Ishikawa (cell line): ENCODE measurements around a stretch of chr9.

DNA sequence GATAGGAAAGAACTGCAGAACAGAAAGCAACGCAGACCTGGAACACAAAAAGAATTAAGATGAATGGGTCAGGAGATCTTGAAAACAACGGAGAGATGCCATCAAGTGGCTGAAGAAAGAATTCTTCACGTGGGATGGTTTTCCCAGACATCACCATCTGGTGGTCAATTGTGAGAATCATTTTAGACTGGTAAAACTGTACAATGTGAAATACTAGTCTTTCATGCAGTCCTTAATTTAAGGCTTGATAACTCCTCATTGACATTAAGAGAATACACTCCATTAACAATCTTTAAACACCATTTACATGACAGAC is 128.3 kb upstream of the TRPM3 start:
- RRBS = no CpG with 5 or more reads among the region's 3 CpGs

DNA sequence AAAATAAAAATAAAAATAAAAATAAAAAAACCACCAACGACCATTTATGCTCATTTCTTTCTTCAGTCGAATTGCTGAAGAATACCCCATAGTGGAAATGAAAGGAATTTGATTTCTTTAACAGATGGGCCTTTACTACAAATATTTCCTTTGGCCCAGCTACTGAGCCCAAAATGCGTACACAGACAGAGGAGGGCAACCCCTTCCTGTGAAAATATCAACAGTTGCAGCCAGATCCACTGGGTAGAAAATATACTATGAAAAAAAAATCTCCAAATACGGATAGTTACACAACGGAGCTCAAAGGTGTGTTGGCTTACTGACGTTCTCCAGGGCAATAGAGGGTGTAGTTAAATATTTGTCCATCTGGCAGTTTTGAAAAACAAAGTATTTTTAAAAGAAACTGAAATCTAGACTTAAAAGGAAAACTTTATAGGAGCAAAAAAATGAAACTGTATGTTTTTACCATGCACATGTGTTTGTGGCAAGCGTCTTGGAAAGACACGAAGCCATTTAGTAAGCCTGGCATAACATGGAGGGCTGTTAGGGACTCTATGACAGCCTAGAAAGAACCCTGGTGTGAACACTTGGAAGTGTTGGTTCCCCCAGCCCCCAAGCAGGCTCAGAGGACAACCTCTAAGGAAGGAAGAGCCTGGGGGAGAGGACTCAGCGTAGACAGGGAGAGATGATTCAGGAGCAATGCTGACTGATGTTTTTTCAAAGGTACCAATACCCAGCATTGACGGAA is 157.8 kb upstream of the TRPM3 start:
- RRBS = no CpG with 5 or more reads among the region's 10 CpGs

GRCh38 chr9:71642070-71642514 is 126.2 kb downstream of the CEMIP2 start:
- RRBS = no CpG with 5 or more reads among the region's 6 CpGs

DNA sequence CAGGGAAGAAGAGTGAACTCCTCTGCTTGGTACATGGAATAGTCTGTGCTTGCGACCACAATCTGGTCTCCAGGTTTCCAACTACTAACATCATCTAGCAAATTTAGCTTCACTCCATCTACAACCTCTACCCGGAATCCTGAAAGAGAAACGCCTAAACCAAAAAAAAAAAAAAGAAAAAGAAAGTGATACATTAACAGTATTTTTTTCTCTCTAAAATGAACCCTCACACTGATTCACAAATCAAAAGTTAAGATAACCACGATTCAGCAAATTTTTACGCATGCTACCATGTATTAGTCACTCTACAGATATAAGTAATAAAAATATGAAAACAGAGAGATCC is 33.5 kb downstream of the CEMIP2 start:
- RRBS = no CpG with 5 or more reads among the region's 5 CpGs

DNA sequence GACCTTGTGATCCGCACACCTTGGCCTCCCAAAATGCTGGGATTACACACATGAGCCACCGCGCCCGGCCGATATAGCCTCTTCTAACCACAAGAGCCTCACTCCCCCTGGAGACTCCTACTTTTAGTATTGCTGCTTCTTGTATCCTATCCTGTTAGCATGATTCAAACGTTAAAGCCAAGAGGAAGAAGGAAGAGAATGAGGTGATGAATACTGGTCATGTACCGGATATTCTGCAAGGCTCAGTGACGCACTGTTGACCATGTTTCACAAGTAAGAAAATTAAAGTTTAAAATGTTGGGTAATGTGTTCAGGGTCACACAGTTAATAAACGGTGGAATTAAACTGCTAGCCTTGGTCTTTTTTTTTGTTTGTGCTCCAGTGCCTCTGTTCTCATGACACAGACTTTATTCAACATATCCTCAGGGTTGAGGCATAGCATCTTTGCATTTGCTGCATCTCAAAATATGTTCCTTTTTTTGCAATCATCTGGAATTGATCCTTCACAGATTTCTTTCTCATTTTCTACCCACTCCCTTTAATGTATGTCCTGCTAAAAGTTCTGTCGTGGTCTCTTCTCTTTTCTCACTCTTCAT is 17.9 kb downstream of the C9orf57 start:
- RRBS = no CpG with 5 or more reads among the region's 10 CpGs

DNA sequence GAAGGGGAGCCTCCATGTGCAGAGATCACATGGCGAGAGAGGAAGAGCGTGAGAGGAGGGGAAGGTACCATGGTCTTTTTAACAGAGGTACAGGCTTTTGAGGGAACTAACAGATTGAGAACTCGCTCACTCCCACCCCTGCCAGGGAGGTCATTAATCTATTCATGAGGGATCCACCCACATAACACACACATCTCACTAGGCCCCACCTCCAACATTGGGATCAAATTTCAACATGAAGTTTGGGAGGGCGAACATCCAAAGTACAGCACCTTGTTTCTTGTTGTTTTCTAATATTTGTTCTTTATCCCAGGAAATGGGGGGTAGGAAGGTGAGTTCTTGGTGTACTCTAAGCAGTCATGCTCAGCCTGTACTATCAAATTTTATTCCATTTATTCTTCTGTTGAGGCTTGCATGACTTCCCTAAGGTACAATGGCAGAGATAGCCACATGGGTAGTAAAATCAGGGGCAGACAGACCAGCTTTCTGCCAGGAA is 18.6 kb downstream of the TMC1 start:
- RRBS = no CpG with 5 or more reads among the region's 4 CpGs

GRCh38 chr9:73158280-73159172 is 6.9 kb downstream of the ANXA1 start:
- RRBS = no CpG with 5 or more reads among the region's 10 CpGs

GRCh38 chr9:73167903-73168915 is 16.5 kb downstream of the ANXA1 start:
- RRBS = no CpG with 5 or more reads among the region's 5 CpGs

DNA sequence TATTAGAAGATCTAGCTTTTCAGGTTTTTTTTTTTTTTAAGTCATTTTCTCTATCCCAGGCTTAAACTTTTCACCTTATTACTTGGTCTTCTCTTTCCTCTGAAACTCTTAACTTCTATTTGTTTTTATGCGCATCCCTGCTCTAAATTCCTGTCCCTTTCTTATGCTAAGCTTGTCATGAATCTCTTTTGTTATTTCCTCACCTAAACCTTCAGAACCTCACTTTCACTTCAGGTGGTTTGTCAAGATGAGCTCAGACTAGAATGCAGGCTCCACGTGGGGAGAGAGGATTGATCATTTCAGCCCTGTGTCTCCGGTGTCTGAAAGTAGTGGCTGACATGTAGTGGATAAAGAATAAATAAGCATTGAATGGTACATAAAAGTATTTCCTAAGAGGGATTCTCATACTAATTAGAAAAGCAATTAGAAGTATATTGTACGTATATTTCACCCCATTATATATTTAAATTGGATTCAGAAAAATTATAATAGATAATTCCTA is 63.6 kb downstream of the ANXA1 start:
- RRBS = no CpG with 5 or more reads among the region's 4 CpGs

DNA sequence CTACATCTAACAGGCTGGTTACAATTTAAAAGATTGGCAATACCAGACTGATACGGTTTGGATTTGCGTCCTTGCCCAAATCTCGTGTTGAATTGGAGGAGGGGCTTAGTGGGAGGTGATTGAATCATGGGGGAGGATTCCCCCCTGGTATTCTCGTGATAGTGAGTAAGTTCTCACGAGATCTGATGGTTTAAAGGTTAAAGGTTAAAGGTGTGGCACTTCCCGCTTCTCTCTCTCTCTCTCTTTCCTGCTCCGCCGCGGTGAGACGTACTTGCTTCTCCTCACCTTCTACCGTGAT is 107.3 kb downstream of the ANXA1 start:
- RRBS = no CpG with 5 or more reads among the region's 11 CpGs

DNA sequence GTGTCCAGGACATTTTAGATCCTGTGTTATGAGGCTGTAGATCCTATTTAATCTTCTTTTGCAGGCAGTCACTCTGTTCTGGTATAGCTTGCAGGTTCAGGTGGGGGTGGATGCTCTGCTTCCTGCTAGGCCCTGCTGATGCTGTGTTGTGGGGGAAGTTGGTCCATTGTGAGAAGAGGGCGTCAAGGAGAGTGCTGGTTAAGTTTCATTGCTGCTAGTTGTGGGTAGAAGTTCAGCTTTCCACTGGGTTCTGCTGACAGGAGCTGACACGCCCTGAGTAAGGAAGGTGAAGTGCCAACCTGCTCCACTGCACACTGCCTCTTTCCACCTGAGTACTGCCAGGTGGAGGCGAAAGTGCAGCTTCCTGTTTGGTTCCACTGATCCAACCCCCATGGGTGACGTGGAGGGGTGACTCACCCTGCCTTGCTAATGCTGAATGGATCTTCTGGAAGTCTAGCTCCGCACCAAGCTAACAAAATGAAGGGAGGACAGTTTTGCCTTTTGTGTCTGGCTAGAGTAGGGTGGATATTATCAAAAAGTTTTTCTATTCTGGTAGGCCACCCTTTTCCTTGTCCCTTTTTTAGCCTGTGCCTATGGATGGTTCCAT is 16.3 kb downstream of the NMRK1 start:
- RRBS = no CpG with 5 or more reads among the region's 5 CpGs

DNA sequence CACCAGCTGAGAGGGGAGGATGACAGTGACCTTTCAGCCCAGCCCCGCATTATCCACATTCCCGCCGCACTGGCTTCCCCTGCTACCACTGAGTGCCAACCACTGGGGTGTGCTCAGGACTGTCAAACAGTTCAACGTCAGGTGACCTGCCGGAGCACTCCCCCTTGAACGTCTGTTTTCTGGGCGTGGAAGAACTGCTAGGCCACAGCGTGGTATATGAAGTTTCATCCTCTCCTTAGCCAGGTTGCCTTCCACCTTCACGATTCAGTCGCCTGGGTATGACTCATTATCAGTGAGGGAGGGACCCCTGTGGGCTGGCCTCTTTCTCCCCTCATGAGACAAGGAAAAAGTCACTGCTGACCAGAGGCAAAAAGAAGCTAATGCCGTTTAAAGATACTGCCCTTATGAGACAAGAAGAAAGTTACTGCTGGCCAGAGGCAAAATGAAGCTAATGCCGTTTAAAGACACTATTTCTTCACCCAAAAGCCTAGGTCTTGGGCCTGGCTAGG is 4.7 kb downstream of the NMRK1 start:
- RRBS = no CpG with 5 or more reads among the region's 12 CpGs

- RRBS = no CpG with 5 or more reads among the region's 9 CpGs
Observed at GRCh38 chr9:75089520-75089872, 1.2 kb downstream of the OSTF1 start.

DNA sequence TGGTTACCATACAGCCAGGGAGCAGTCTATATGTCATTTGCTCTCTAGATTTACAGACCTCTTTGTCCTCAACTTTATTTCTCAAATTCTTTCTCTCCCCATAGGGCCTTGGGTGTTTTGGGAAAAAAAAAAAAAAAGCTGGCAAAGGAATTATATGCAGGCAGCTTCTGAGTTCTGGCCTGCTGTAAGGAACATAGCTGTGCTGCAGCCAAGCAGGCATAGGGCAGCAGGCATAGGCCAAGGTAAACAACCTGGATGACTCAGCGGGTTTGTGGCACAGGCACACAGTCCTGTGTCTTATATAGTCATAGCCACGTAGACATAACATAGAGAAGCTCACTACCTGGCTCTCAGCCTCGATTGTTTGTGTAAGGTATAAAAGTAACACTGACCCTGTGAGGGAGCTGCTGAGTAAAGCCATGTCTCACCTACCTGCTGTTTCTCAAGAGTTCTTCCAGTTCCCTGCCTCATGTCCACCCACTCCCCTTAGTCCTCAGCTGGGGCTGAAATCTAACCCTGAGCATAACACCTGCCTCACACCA is 141.6 kb downstream of the OSTF1 start:
- RRBS = no CpG with 5 or more reads among the region's 3 CpGs

DNA sequence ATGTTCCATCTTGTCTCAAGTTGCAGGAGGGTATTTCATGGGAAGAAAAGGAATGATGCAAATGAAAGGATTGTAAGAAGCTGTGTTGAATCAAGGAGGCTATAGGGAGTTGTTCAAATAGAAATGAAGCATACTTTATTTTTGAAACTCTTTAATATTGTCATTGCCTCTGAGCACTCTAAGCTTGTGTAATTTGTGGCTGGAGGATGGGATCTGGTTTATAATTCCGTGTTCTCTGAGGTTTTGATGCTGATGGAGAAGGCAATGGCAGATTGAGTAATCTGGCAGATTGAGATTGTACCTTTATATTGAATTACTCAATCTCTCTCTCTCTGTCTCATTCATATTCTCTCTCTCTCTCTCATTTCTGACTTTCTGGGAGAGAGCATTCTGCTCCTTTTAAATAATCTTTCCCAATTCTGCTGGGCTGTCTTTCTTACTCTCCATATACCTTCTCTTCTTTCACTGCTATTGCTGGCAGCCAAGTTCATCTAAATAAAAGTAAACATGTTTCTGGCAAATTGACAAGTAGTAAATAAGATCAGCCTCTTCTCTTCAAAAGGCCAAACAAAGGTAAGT is 288.6 kb downstream of the OSTF1 start:
- RRBS = no CpG with 5 or more reads among the region's 1 CpG

- RRBS = no CpG with 5 or more reads among the region's 3 CpGs
Observed at GRCh38 chr9:75930794-75931302, 40.4 kb downstream of the PCSK5 start.

GRCh38 chr9:76158677-76159273 is 235.5 kb downstream of the RFK start:
- RRBS = no CpG with 5 or more reads among the region's 10 CpGs

DNA sequence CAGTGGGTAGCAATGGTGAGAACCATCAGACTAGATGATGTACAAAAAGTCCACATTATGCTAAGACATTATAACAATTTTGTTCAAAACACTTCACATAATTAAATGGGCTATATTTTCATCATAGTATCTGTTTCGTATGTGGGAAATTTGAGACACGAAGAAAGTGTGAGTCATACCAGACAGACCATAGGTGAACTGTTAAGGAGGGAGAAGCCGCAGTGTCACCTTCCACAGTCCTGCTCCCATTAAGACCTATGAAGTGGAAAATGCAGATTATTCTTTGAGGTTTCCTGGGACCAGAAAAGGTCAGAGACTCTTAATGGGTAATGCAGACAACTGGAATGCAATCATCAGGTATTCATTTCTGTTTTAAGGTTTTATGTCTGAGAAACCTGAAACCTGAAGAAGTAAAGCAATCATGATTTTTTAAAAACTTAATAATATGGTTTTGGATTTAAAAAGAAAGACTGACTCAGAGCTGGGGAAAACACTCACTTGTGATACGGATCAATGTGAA is 17.4 kb upstream of the GCNT1 start:
- RRBS = no CpG with 5 or more reads among the region's 4 CpGs

- RRBS = no CpG with 5 or more reads among the region's 18 CpGs
Observed at GRCh38 chr9:76691545-76692687, 214.0 kb downstream of the PRUNE2 start.